ENCODE measurements around the genes PRSS2 and OR2A2.

DNA sequence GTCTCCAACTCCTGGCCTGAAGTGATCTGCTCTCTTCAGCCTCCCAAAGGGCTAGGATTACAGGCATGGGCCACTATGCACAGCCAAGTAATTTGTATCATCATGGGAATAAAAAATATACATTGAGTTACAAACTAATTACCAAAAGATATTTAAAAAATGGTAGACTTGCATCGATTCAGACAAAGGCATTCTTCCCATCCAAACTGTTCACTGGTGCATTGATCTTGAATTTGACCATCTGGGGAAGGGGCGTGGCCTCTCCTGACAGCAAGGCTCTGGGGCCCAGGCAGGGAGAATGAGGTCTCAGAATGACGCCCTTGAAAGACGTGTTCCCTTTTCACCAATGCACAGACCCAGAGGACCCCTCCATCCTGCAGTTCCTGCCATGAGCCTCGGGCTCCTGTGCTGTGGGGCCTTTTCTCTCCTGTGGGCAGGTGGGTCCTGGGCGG is 91.0 kb upstream of the PRSS58 start:
- RRBS = no CpG with 5 or more reads among the region's 6 CpGs

GRCh38 chr7:142711735-142712049 is 37.6 kb upstream of the PRSS1 start:
- RRBS = no CpG with 5 or more reads among the region's 6 CpGs

GRCh38 chr7:142740000-142740305 is 9.3 kb upstream of the PRSS1 start:
- RRBS = no CpG with 5 or more reads among the region's 2 CpGs

DNA sequence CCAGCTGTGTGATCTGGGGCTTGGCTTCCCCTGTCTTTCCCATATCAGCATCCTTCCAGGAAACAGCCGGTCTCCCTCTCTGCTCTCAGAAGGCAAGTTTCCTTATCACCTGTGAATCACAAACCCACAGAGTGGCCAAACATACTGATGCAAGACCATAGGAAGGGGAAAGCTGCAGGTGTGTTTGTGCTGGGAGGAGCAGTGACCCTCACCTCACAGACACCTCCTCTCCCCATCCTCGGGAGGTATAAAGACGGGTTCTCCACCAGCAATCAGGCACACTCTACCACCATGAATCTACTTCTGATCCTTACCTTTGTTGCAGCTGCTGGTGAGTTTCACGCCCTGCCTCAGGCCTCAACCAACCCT is at the start of gene PRSS2:
Gene PRSS2 (plus strand): TSS at position 279 of the 369 bp plus-strand sequence.
- RRBS = no CpG with 5 or more reads among the region's 4 CpGs

GRCh38 chr7:142787084-142787850 is 16.5 kb downstream of the PRSS2 start:
- RRBS = no CpG with 5 or more reads among the region's 8 CpGs

GRCh38 chr7:142809204-142809807 is 38.5 kb downstream of the PRSS2 start:
- RRBS = no CpG with 5 or more reads among the region's 4 CpGs

DNA sequence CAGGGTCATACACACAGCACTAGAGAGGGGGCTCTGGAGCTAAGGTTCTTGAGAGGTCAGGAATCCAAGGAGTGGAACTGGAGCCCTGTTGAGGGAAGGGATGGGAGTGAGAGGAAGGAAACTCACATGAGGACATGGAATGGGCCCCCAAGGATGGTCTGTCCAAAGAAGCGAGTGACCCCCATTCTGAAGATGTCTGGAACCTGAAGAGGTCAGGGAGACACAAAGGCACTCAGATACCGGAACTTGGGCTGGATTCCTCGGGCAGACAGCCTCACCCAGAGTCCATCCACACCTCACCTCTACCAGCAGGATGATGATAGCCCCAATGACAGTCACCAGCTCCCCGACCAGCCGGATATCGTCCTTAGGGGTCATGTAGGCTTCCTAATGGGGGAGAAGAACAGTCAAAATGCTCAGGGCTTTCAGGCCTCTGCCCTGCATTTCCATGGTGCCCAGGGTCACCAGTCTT is 10.7 kb downstream of the TRPV6 start:
- RRBS = 45% methylated on average over 4 of the region's 6 CpGs

DNA sequence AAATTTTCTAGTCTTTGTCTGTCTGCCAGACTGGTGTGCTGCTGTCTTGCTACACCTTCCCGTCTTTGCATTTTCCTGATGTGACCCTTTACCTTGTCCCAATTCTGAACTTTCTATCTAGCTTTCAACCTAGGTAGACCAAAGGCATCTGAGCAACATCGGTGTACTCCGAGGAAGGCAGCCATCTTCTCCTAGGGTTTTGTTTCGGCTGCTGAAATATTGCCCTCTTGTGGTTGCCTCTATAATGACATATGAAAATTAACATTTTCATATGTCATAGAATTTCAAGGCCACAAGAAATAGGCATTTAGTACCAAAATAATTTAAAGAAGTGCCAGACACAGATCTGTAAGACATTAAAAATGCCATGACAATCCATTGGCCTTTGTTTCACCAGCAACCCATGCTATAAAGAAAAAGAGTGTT is 23.5 kb downstream of the OR9A2 start:
- RRBS = no CpG with 5 or more reads among the region's 4 CpGs

DNA sequence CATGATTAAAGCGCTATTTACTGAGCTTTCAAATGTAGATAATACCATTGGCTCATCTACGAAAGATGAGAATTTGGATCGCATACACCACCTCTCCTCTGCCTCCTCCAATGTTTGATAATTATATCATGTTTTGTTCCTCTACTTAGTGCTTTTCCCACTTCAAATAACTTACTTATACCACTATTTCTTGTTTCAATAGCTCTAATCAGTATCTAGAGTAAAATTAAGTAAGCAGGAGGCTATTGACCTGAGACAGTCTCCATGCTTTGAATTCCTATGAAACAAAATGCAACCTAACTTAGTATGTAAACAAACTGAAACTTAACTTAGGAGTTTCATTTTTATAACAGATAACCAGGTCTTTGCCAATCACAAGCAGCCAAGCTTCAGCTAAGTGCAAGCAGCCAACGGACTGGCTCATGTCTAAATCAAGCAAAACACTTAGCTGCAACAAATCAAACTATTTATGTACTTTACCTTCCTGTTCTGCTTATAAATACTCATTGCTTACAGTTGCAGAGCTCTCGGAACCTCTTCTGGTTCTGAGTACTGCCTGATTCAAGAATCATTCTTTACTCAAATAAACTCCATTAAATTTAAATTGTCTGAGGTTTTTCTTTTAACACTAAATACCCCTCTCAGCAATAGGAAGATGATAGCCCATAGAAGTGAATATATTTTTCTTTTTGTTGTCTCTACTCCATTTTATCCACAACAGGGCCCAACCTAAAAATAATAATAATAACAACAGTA is 4.4 kb upstream of the GSTK1 start:
- RRBS = no CpG with 5 or more reads among the region's 5 CpGs

- RRBS = 19% methylated on average over 10 of the region's 40 CpGs
Observed at GRCh38 chr7:143361583-143362107, 868 bp downstream of the FAM131B start.

GRCh38 chr7:143390296-143390981 is 9.3 kb downstream of the ZYX start:
- RRBS = no CpG with 5 or more reads among the region's 14 CpGs

DNA sequence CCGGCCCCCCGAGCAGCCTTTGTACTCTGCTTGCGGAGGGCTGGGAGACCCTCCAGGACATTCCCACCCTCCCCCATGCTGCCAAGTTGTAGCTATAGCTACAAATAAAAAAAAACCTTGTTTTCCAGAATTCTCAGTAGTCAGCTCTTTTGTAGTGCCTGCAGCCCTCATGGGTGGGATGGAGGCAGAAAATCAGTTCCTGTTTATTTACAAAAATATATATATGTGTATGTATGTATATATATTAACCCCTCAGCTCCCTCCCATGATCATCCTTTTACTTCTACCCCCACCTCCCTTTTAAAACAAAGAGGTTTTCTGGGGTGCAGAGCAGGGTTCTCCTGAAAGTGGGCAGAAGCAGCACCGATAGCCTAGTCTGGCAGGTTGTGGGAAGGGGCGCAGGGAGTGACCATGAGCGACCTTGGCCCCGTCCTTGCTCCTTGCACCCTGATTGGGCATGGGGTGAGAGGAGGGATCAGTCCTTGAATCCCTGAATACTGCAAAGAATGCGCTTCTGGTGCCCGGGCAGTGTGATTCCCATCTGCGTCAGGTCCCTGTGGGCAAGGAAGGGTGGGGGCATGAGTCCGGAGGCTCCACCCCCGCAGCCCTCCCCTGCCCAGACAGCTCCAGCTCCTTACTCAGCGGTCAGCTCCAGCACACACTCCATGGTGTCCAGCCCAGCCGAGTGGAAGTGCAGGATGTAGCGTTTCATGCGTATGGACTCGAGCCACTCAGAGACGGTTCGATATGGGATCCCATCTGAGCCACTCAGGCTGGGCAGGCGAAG is 10.0 kb downstream of the ZYX start:
- RRBS = 92% methylated on average over 3 of the region's 20 CpGs

- RRBS = no CpG with 5 or more reads among the region's 9 CpGs
Observed at GRCh38 chr7:143477877-143478217, 174 bp downstream of the TAS2R41 start.

DNA sequence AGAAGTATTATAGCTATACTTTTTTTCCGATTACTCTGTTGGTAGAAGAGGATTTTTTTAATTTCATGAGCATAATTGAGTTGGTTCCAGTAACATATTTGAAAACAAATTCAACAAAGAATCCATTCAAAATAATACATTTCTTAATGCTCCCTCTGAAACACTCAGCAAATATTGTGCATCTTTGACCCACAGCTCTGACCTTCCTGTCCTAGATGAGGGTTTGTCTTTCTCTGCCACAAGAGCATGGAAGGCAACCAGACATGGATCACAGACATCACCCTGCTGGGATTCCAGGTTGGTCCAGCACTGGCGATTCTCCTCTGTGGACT is at the start of gene OR2A2:
Gene OR2A2 (plus strand): TSS at position 247 of the 332 bp plus-strand sequence.
- RRBS = no CpG with 5 or more reads among the region's 2 CpGs

DNA sequence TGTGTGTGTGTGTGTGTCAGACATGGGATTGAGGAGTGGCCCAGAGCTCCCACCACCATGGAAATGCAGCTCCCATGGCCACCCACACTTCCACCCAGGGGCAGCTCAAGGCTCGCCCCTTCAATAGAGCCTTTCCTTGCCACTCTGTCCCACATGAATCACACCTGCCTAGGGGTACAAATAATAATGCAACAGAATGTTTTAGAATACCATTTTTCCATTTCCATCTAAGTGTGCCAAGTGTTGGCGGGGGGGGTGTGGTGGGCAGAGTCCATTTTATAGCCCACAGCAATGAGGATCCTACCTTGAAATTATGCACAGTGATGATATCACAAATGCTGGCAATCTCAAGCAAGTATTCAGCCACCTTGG is 19.8 kb downstream of the OR2A1 start:
- RRBS = no CpG with 5 or more reads among the region's 2 CpGs

GRCh38 chr7:148715778-148716510 is 17.2 kb downstream of the CUL1 start:
- RRBS = no CpG with 5 or more reads among the region's 4 CpGs

GRCh38 chr7:149027844-149028296 is 435 bp downstream of the PDIA4 start:
- RRBS = 2% methylated on average over 17 of the region's 31 CpGs

DNA sequence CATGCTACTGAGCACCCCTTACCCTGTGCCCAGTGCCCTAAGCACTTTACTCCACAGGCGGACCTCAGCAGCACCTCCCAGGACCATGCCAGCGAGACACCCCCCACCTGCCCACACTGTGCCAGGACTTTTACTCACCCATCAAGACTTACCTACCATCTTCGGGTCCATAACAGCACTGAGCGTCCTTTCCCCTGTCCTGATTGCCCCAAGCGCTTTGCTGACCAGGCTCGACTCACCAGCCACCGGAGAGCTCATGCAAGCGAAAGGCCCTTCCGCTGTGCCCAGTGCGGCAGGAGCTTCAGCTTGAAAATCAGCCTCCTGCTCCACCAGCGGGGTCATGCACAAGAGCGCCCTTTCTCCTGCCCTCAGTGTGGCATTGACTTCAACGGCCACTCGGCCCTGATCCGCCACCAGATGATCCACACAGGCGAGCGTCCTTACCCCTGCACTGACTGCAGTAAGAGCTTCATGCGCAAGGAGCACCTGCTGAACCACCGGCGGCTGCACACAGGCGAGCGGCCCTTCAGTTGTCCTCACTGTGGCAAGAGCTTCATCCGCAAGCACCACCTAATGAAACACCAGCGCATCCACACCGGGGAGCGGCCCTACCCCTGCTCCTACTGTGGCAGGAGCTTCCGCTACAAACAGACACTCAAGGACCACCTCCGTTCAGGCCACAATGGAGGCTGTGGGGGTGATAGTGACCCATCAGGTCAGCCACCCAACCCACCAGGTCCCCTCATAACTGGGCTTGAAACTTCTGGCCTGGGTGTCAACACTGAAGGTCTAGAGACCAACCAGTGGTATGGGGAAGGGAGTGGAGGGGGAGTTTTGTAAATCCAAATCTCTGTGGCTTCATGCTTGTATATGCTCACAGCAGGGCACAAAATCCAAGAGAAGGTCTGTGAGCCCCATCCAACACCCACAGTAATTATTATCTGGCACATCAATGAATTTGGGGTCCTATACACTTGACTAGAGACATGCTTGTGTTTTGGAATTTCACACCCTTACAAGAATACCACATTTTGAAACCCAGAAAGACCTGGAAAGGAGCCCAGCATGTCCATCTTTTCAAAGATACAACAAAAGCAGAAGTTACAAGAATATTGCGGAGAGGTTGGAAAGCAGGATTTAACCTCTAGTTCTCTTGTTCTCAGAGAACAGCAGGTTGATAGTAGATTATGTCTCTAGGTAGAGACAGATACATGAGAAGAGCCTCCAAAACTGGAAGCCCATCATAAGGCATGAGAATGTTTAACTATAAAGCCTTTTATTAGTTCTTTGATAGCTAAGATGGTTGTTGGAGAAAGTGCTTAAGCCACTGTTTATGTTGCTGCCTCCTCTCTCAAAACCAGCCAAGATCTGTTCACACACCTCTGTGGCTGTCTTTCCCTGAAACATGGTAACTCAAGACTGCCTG is 15.9 kb upstream of the ZNF282 start:
- RRBS = 98% methylated on average over 6 of the region's 29 CpGs

DNA sequence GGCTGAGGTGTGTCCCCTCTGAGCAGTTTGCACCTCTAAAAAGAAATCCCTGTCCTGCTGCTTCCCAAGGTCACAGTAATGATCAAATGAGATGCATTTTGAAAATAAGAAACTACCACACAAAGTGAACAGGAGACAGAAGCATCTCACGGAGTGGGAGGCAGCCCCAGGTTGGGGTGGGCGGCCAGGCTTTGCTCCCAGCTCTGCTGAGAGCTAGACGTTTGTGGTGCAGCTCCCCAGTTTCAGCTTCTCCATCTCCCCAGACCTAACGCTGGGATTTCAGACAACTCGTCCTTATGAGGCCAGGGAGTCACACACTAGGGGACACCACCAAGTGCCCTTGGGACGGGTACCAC is 12.5 kb upstream of the ZNF777 start:
- RRBS = no CpG with 5 or more reads among the region's 6 CpGs

- RRBS = no CpG with 5 or more reads among the region's 7 CpGs
Observed at GRCh38 chr7:149561470-149561857, 63.9 kb upstream of the ZNF746 start.

Data from HTR-8/SVneo (cell line).